Pericardium fibroblast (primary cell): ENCODE data around the genes THAP6 and SHROOM3.

DNA sequence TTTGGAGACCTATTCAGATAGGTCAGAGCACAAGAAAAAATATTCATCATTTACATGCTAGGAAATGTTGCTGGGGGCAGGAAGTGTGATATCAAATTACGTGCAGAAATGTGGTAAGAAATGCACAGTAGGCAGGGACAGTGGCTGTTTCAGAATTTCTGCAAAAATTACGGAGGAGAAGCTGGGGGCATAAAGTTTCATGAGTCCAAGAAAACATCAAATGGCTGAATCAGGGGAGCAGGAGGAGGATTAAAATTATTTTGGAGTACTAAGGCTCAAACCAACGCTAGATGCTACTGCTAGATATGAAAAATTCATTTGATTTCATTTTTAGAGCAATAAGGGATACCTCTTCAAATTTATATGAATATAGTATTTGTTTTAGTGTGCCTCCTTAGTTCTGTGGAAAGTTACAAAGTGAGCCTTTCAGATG, 8.3 kb downstream of the PARM1 start:
- RAMPAGE, long total RNA: no peak

GRCh38 chr4:75180181-75180723, 247.3 kb downstream of the PARM1 start:
- RAMPAGE, long total RNA: no peak

DNA sequence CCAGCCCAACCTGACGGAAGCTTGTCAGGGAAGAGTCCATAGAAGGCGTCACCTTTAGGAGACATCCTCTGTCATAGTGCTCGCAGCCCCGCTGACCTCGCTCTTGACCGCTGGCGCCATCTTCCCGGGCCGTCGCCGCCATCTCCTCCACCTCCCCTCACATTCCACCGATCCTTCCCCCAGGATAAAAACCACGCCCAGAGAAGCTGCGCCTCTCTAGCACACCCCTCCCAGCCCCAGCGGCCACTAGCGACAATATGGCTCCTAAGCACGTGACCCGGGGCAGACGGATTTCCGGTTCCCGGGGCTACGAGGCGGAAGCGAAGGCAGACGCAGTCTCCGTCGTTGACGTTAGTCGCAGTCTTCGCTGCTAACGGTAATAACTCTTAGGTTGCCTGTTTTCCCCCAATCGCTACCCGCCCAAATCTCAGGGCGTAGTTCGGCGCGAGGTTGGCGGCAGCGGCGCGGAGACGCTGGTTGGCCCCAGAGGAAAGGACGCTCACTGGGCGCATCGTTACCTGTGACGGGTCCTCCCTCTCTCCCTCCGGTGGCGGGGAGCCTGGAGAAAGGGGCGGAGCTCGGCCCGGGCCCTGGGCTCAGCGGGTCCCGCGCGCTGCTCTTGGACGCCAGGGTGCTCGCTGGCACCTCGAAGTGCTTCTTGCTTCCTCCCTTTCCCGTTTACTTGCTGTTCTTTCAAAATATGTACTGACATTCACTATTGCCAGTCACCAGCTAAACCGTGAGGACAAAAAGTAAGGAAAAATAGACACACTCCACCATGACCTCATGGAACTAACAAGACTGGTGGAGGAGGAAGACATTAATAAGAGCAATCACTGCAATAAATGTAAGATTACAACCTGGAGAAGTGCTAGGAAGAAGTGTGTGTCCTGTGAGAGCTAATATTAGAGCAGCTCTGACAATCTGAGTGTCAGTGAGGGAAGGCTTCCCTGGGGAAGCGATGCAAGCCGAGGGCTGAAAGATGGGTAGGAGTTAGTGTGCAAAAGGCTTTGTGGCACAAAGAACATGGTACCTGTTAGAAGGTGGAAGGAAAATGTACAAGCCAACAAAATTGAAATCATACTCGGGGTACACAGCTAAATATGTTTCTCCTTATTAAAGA, at the start of gene THAP6:
Gene THAP6 (plus strand): TSS at position 329 of the 1,123 bp plus-strand sequence.
- RAMPAGE, long total RNA: no peak

DNA sequence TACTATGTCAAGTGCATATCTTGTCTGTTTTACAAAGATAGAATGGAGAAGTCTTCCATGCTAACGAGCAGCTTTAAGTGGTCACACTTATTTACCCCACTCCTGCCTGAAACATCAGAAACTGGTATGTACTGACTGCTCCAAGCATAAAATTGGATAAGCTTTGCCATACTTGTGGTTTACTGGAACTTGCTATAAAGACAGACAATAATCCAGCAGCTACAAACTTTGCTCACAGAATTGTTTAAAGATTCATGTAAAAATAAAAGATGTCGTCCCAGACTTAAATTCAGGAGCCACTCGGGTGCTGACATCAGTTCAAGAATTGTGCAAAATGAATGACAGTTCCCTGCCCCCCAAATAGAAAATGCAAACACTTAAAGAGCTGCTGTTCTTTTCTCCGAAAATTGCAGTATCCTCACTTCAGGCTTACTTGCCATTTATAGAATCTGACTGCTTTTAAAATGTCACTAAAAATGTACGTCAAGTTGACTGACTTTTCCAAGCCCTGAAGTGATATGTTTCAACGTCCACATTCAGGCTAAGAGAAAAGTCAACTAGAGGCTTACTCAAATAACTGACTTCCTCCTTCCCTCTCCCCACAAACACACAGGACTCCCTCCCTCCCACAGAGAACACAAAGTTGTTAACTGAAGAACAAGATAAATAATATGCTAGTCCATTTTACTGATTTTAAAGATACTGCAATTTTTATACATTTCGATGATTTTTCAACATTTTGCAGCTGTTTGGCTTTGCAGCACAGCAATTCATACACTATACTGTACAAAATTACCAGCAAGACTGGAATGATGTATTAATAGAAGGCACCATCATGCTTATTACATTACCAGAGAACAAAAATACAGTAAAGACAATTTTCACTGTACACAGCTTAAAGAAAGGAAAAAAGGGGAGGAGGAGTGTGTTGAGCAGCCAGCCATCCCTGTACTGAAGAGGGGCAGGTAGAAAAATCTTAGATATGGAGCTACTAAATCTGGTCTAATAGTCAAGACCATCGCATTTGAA, 13.7 kb upstream of the CDKL2 start:
- RAMPAGE, long total RNA: no peak

DNA sequence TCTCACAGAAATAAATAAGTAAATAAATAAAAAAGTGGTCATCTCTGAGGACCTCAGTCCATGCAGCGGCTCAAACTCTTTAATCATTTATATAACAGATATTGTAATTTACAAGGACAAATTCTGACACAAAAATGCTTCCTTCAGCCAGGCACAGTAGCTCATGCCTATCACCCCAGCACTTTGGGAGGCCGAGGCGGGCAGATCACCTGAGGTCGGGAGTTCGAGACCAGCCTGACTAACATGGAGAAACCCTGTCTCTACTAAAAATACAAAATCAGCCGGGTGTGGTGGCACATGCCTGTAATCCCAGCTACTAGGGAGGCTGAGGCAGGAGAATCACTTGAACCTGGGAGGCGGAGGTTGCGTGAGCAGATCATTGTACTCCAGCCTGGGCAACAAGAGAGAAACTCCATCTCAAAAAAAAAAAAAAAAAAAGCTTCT, 19.7 kb upstream of the CDKL2 start:
- RAMPAGE, long total RNA: no peak

- RAMPAGE, long total RNA: no peak
These were observed 25.3 kb upstream of the G3BP2 start for GRCh38 chr4:75698552-75698942.

- RAMPAGE, long total RNA: no peak
These were observed 941 bp upstream of the USO1 start for GRCh38 chr4:75723366-75723905.

- RAMPAGE, long total RNA: no peak
These were observed 878 bp downstream of the USO1 start for GRCh38 chr4:75725370-75725539.

GRCh38 chr4:75729062-75729390, 4.6 kb downstream of the USO1 start:
- RAMPAGE, long total RNA: no peak

GRCh38 chr4:75844039-75844942, 58.0 kb downstream of the PPEF2 start:
- RAMPAGE, long total RNA: no peak

GRCh38 chr4:76011475-76012523, 4.5 kb upstream of the CXCL9 start:
- RAMPAGE, long total RNA: no peak

DNA sequence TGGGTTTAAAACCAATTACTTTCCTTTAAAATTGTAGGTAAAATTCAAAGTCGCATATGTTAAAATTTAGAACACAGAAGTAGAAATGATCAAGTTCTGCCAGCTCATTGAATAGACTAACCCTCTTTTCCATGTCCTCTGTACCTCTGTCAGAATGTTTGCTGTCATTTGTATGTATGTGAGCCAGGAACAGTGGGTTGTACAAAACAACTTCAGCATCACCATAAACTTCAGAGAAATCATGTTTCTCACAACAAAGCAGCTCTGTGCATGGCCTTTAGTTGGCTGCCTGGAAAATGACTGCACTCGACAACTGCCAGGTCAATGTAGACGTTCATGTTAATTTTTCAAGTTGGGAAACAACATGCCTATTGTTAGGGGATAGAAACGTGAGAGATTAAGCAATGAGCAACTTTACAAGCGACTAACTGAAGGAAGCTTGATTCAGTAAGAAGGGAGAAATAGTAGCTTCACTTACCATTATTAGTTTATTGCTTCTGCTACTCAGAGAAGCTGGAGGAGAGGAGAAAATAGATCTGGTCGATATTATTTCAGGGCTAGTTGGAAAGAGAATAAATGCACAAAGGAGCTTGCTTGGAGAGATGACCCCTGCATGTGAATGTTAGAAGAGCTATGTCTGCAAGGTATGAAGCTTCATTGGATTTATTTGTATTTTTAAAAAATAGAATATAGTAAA, 17.9 kb upstream of the CXCL11 start:
- RAMPAGE, long total RNA: no peak

GRCh38 chr4:76187028-76187605, 26.5 kb downstream of the SCARB2 start:
- RAMPAGE, long total RNA: no peak

DNA sequence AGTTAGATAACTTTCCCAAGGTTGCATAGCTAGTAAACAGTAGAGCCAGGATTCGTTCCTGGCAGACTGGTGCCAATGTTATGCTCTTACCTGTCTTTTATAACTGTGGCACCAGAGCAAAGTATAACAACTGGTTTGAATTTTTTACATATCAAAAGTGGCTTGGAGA, 15.7 kb upstream of the FAM47E start:
- RAMPAGE, long total RNA: no peak

GRCh38 chr4:76250887-76251376, 589 bp upstream of the FAM47E start:
- RAMPAGE, long total RNA: no peak

DNA sequence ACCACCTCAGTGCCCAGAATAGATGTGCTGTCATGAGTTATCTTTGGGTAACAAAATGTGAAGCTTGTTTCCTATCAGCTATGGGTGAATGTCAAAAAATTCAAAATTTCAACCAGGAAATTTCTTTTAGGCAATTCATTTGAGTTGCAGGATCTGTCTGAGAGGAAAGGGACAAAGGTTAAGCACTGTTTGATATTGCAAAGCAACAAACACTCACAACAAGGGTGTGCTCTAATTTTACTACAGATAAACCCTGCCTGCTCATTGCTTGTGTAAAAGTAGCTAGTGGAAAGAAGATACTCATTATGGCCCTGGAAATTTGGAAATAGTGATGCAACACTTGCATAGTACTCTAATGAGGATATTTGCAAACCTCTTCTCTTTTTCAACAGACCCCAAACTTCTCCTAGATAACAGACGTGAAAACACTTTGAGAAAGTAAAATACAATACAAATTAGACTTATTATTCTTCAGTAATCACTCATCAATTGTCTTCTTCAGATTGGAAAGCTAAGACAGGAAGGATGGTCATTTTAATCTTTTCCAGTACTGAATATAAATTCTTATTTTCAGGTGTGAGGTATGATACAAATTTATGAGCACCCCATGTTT, 27.1 kb downstream of the FAM47E start:
- RAMPAGE, long total RNA: no peak

DNA sequence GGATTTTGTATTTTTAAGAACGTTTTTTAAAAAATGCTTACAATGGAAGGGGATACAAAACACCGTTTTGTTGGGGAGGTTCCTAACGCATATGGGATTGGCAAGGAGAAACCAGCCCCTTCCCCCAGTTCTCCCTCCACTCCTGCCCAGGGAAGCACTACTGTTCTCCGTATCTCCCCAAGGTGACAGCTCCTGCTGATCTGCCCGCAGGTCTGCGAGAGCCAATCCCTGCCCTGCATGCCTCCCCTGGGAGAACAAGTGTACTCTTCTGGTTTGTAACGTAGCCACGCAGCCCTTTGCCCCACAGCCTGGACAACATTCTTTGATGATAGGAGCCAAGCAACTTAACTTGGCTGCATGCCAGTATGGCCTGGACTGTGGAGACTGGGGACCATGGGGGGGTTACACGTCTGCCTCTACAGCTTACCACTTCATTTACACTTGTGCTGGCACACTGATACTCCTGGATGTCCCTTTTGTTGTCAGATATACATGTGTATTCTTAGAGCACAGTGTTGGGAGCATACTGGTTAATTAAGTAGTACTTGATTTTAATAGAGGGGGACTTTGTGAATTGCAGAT, 2.0 kb downstream of the STBD1 start:
- RAMPAGE, long total RNA: no peak

GRCh38 chr4:76434682-76435440, at the start of gene SHROOM3:
SHROOM3 (plus strand) TSS chr4:76435229.
- RAMPAGE, long total RNA: no peak

- RAMPAGE, long total RNA: no peak
These were observed 63.6 kb downstream of the SHROOM3 start for GRCh38 chr4:76498498-76499119.

DNA sequence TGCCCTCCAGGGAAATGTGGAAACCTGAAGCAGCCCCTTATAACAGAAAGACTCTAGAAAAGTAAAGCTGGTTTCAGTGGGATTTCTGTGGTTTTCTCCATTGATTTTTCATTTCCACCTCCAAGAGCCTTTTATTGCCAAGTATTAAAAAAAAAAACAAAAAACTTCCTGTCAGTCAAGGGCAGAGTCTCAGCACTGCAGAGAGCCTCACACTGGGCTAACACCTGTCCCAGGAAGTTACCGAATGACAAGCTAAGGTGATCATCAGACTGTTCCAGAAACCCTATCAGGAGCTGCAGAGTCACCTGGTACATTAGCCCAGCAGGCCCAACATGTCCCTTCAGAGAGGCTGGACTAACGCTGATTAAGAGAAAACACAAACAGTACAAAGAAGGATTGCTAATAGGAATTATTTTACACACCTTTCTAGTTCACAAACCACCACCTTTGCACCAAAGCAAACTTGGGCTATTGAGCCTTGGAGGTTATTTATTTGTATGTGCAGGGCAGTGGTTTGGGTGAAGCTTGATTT, 186.0 kb downstream of the SHROOM3 start:
- RAMPAGE, long total RNA: no peak